Measurements from ENCODE around the genes SEMA3E and GRM3.

GRCh38 chr7:77991549-77992187 lies 193.4 kb upstream of the TMEM60 start:
- PRO-cap, result no peak

DNA sequence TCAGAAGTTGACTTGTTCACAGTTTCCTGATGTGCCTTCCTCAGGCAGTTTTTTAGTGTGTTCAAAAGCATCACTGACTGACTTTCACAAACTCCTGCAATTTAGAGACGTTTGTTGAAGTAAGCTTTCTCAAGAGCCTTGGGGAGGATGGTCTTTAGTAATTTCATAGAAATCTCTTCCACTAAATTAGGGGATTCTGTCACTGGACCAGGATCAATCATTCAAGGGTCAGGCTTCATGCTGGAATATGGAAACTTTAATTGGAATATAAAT lies 432.5 kb upstream of the TMEM60 start:
- PRO-cap, result no peak

GRCh38 chr7:80279583-80280301 lies 145.1 kb downstream of the GNAI1 start:
- PRO-cap, result no peak

GRCh38 chr7:80392896-80393145 lies 119.0 kb downstream of the GNAT3 start:
- PRO-cap, result no peak

- PRO-cap, result no peak
Observed at GRCh38 chr7:80526436-80526914, 14.6 kb upstream of the GNAT3 start.

DNA sequence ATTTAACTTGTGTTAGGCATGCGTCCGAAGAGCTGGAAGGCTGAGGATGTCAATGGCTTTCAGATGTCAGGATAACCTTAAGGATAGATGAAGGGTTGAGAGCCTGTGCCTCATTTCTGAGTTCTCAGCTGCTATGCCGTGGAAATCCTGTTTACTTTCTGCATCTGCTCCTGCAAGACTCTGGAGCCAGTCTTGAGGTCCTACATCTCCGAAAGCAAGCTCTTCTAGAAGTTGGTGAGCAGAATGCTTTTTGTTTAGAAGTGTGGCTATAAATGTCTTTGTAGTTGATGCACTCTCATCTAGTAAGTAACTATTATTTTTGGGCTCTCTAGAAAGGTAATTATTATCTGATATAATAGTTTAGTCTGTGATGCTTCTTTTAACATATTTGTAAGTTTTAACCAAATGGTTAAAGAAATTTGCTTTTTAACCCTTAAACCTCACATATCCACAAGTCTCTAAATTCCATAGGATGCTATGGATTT lies 36.3 kb upstream of the CD36 start:
- PRO-cap, result unidirectional peak, plus-strand start at position 189 of the sequence

- PRO-cap, result no peak
Observed at GRCh38 chr7:80615050-80615346, 23.4 kb upstream of the CD36 start.

DNA sequence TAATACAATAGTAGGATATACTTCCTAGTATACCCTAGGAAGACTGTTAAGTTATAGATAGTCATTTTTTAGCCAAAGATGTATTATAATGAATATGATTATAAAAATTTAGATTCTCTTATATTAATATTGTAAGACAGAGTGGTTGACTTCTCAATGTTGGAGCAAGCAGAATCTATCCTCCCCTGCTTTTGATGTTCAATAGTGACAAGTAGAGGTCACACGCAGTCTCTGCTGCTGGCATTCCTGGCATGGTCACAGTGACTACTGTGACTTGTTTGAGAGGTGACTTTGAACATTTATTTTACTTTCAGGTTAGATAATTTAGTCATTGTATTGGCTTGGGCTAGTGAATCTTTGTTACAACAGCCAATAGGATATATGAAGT lies 13.7 kb upstream of the CD36 start:
- PRO-cap, result no peak

- PRO-cap, result no peak
Observed at GRCh38 chr7:80893114-80893703, 25.6 kb downstream of the SEMA3C start.

GRCh38 chr7:80916686-80917269 lies 2.1 kb downstream of the SEMA3C start:
- PRO-cap, result no peak

DNA sequence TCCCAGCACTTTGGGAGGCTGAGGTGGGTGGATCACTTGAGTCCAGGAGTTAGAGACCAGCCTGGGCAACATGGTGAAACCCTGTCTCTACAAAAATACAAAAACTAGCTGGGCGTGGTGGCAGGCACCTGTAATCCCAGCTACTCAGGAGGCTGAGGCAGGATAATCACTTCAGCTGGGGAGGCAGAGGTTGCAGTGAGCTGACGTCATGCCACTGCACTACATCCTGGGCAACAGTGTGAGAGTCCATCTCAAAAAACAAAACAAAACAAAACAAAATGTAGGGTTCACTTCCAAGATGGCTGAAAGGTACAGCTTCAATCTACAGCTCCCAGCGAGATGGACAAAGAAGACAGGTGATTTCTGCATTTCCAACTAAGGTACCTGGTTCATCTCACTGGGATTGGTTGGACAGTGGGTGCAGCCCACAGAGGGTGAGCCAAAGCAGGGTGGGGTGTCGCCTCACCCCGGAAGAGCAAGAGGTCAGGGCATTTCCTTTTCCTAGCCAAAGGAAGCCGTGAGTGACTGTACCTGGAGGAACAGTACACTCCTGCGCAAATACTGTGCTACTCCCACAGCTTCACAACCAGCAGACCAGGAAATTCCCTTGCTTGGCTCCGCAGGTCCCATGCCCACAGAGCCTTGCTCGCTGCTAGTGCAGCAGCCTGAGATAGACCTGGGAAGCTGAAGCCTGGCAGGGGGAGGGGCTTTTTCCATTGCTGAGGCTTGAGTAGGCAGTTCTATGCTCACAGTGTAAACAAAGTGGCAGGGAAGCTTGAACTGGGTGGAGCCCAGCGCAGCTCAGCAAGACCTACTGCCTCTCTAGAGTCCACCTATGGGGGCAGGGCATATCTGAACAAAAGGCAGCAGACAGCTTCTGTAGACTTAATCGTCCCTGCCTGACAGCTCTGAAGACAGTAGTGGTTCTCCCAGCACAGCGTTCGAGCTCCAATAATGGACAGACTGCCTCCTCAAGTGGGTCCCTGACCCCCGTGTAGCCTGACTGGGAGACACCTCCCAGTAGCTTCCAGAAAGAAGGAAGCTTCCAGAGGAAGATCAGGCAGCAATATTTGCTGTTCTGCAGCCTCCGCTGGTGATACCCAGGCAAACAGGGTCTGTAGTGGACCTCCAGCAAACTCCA lies 291.3 kb downstream of the HGF start:
- PRO-cap, result no peak

- PRO-cap, result no peak
Observed at GRCh38 chr7:82391945-82392553, 51.5 kb downstream of the CACNA2D1 start.

GRCh38 chr7:82839025-82839510 lies 323.6 kb downstream of the PCLO start:
- PRO-cap, result no peak

DNA sequence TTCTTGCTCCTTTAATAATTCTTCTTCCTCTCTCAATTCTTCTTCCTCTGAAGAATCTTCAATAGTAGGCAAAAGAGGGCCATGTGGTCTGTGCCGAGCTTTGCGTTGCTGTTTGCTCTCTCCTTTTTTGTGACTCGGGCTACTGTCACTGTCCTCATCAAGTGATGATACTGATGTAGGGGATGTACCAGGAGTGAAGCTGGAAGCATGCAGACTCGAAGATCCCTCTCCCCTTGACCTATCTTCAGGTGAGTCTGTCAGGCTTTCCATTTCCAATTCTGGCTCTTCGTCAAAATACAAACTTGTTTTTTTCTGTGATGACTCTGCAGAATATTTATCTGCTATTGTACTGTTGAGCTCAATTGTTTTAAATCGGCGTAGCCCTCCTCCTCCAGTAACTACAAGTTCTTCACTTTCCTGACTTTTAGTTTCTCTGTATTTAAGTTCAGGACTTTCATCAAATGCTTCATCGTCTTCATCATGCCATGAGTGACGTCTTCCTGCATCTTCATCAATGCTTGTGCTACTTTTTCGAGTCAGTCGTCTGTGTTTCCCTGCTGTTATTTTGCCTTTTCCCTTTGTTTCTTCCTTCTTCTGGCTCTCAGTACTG lies 207.0 kb downstream of the PCLO start:
- PRO-cap, result no peak

DNA sequence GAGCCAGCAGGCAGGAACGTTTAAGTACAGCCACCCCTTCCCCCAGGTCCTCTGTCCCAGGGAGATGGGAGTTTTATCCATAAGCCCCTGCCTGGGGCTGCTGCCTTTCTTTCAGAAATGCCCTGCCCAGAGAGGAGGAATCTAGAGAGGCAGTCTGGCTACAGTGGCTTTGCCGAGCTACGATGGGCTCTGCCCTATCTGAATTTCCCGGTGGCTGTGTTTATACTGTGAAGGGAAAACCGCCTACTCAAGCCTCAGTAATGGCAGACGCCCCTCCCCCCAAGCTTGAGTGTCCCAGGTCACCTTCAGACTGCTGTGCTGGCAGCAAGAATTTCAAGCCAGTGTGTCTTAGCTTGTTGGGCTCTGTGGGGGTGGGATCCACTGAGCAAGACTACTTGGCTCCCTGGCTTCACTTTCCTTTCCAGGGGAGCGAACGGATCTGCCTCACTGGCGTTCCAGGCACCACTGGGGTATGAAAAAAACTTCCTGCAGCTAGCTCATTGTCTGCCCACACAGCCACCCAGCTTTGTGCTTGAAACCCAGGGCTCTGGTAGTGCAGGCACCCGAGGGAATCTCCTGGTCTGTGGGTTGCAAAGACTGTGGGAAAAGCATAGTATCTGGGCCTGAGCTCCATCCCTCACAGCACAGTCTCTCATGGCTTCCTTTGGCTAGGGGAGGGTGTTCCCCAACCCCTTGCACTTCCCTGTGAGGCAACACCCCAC lies 19.4 kb downstream of the SEMA3E start:
- PRO-cap, result no peak

GRCh38 chr7:83648260-83649508 lies at the start of gene SEMA3E:
Gene SEMA3E, minus strand, starts transcription at chr7:83649139.
- PRO-cap, result no peak

DNA sequence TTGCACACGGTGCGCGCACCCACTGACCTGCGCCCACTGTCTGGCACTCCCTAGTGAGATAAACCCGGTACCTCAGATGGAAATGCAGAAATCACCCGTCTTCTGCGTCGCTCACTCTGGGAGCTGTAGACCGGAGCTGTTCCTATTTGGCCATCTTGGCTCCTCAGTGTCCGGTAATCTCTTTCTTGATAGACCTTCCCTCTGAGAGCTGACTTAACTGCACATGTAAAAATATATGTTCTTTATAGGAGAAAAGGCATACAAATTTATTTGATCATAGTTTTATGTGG lies 148.7 kb upstream of the SEMA3D start:
- PRO-cap, result no peak

GRCh38 chr7:86340009-86340989 lies 303.4 kb upstream of the GRM3 start:
- PRO-cap, result no peak

DNA sequence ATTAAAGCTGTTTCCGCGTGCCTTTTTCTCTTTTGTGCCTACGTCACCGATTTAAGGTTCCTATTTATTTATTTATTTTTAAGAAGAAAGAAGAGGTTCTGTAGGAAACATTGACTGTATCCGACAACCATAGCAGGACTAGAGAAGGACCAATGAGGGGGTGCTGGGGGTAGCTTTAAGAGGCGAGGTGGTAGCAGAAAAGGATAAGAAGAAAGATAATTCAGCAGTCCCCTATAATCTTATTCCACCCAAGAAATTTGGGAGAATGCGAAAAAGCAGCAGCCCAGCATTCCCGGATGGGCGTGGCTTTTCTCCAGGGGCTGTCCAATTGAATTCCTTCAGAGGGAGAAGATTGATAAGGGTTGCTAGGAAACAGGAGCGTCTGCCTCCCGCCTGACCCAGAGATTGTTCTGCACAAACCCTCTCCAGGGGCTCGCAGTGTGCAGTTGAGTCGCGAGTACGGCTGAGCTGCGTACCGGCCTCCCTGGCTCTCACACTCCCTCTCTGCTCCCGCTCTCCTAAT lies at the start of gene GRM3:
Gene GRM3 (plus strand): TSS at position 436 of the 523 bp plus-strand sequence.
- PRO-cap, result no peak

GRCh38 chr7:86880122-86880632 lies 179.3 kb downstream of the ELAPOR2 start:
- PRO-cap, result no peak